ENCODE measurements around a stretch of chr2.

- RRBS: no CpG with 5 or more reads among the region's 9 CpGs
CAGE:
- cytosol, long polyA plus RNA: no peak
- long polyA plus RNA: no peak
- nucleus, long polyA plus RNA: no peak
Measured at GRCh38 chr2:234795864-234796658, 155.8 kb upstream of the SH3BP4 start.

DNA sequence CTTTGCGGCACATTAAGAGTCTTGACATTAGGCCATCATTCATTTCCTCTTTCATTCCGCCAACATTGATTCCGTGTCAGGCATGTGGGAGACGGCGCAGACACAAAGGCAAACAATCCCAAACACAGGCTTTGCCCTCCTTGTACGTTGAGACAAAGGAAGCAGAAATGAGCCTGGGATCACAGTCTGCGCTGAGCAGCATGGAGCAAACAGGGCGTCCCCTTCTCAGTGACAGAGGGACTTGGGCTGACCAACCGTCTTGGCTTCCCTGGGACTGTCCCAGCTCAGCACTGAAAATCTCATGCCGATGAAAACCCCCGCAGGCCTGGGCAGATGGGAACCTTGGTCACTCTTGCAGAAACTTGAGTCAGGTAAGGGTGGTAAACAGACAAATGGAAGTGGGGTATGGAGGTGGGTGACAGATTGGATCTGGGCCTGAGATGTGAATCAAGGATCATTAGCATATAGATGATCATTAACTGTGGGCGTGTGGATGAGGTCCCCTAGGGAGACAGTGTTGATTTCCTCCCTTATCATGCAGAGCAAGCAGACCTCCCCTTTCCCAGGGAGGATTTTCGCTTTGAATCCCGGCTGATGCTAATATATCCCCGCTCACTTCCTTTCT, 19.2 kb upstream of the SH3BP4 start:
- RRBS: no CpG with 5 or more reads among the region's 15 CpGs
CAGE:
- cytosol, long polyA plus RNA: no peak
- long polyA plus RNA: no peak
- nucleus, long polyA plus RNA: no peak

GRCh38 chr2:234954226-234954428, 2.3 kb downstream of the SH3BP4 start:
- RRBS: no CpG with 5 or more reads among the region's 3 CpGs
CAGE:
- cytosol, long polyA plus RNA: no peak
- long polyA plus RNA: no peak
- nucleus, long polyA plus RNA: no peak

DNA sequence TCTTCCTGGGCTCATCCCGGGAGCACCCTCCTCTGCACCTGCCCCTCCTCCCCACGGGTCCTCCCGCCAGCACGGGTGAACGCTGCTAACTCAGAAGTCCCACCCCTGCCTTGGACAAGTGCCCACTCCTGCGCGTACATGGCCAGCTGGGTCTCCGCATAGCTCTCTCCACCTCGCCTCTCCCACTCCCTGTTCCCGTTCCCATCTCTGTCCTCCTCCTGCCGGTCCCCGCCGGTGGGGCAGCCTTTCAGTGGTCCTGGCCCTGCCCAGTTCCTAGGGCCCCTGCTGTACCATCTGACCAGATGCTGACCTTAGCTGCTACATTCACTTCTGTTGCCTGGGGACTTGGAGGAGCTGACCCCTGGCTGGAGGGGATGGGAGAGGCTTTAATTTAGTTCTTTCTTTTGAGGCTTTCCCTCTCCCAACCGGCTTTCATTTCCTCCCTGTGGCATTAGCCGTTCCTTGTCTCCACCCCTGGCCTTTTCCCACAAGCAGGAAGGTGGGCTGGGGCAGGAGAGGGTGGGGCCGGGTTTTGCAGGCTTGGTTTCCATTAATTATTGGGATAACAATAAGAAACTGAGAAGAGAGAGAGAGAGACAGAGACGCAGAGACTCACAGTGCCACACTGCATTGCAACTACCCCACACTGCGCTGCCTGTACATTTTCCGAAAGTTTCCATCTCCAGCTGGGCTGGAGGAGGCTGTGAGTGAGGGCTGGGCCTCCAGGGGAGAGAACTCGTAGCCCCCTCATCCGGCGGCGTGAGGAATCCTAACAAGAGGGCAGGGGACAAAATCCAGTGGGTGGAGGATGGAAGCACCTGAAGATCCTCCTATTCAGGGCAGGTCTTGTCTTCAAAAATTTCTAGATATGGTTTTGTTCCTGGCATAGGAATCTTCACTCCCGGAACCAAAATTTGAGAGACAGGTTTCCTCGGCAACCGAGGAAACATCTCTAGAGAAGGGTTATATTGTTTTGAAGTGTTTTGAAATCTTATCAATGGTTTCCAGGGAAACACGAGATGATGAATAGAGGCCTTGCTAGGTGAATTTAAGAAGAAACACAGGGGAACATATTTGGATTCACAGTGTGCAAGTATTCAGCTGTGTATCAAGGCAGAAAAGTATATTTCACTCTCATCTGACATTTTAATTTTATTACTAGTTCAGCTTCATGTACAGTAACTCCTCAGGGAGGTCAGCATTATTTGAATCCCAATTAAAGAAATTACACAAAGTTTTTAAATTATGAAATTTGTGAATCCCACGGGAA, 136.5 kb downstream of the SH3BP4 start:
- RRBS: 21% methylated on average over 3 of the region's 28 CpGs
CAGE:
- cytosol, long polyA plus RNA: no peak
- long polyA plus RNA: no peak
- nucleus, long polyA plus RNA: no peak

DNA sequence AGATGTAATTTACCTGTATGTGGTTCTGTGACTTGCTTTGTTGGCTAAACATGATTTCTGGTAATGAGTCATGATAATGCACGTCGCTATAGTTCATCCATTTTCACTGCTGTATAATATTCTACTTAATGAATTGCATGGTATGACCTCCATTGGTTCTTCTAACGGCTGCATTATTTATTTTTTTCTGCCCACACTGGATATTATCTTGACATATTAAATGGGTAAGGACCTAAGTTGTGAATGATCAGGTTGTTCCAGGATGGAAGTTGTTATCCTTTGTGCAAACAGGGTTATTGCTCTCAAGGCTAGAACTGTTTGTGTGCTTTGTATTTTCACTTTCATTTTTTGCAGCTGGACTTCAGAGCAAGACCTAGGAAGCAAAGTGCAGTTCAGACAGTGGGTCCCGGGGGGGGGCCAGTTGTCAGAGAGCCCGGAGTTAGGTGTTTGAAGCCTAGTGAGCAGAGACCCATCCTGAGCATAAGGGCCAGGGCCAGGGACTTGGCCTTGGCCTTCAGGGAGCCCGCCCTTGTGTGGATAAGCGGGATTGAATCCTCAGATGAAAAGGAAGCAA, 48.1 kb downstream of the AGAP1 start:
- RRBS: no CpG with 5 or more reads among the region's 7 CpGs
CAGE:
- cytosol, long polyA plus RNA: no peak
- long polyA plus RNA: no peak
- nucleus, long polyA plus RNA: no peak

DNA sequence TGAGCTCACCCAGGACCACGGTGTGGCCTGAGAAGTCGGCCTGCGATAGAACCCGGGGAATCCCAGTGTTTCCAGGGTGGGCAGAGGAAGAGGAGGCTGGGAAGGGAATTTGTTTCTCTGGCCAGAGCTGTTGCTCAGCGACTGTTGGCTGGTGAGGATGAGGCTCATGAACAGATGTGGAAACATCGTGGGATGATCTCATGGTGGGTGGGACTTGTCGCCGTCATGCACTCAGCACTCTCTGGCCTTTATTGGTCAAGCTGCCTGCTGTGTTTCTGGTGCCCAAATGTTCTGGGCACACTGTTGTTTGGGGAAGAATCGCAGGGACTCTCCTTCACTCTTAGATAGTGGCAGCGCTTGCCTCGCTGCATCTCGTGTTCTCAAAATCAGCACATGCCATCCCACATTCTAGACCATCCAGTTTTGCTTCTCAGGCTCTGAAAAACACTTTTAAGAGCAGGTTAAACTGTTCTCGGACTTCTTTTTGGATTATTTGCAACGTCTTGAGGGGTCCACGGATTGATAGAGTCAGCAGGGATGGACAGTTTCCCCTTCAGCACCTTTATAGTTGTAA, 145.6 kb downstream of the AGAP1 start:
- RRBS: no CpG with 5 or more reads among the region's 15 CpGs
CAGE:
- cytosol, long polyA plus RNA: no peak
- long polyA plus RNA: no peak
- nucleus, long polyA plus RNA: no peak

DNA sequence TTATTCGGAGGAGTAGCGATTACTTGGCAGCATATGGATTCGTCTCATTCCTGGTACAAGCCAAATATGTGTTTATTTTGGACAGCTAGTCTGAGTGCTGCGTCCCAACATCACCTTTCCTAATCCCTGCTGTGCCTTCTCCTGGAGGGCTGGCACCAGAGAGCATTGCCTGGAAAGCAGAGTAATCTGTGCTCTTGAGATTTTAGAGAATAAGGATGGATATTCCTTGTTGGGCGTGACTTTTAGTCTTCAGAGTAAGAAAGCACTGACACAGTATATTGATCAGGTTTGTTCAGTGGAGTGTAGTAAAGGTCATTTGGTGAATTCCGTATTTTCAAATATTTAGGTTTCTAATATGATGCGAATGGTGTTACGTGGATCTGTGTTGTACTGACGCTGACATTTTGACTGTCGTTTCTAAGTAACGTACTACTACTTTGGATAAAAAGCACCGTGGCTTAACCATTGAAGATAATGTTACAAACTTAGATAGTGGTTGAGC, 185.8 kb downstream of the AGAP1 start:
- RRBS: no CpG with 5 or more reads among the region's 12 CpGs
CAGE:
- cytosol, long polyA plus RNA: no peak
- long polyA plus RNA: no peak
- nucleus, long polyA plus RNA: no peak

GRCh38 chr2:235724676-235725523, 231.1 kb downstream of the AGAP1 start:
- RRBS: no CpG with 5 or more reads among the region's 14 CpGs
CAGE:
- cytosol, long polyA plus RNA: no peak
- long polyA plus RNA: no peak
- nucleus, long polyA plus RNA: no peak

DNA sequence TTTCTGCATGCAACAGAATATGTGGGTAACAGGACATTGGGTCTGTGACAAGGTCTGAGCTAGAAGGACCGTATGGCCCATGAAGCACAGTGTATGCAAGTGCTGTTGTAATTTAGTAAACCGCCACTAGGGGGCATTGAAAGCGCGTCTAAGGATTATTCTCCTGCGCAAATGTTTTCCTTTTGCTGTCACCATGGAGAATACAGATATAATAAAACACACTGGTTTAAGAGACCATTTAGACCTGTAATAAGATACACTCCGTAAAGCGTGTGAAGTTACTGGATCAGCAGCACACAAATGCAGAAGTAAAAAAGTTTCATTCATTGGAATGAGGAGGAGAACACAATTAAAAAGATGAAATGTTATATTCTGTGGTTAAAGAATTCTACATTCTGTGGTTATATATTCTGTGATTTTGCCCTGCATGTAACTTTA, 272.4 kb downstream of the AGAP1 start:
- RRBS: no CpG with 5 or more reads among the region's 7 CpGs
CAGE:
- cytosol, long polyA plus RNA: no peak
- long polyA plus RNA: no peak
- nucleus, long polyA plus RNA: no peak

DNA sequence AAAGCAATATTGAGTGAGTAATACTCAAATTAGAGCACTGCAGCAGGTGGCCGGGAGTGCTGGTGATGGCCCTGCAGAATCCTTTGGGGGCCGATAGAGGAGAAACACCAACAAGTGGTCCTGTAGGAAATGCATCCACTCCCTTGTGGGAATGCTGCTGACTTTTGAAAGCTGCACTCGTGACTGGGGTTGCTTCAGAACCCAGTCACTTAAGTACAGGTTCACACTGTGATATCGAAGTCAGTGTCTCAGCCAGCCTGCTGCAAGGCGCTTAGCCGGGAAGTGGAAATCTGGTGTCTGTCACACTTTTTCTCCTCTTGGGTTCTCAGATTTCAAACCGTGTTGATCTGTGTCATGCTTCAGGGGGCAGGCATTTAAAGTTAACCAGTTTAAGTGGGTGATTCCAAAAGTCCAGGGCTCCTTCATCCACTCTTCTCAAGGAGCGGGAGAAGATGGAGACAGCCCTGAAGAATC, 331.9 kb downstream of the GBX2 start:
- RRBS: no CpG with 5 or more reads among the region's 8 CpGs
CAGE:
- cytosol, long polyA plus RNA: no peak
- long polyA plus RNA: no peak
- nucleus, long polyA plus RNA: no peak

GRCh38 chr2:236045243-236045939, 122.8 kb downstream of the GBX2 start:
- RRBS: no CpG with 5 or more reads among the region's 16 CpGs
CAGE:
- cytosol, long polyA plus RNA: no peak
- long polyA plus RNA: no peak
- nucleus, long polyA plus RNA: no peak

- RRBS: 2% methylated on average over 50 of the region's 132 CpGs
CAGE:
- cytosol, long polyA plus RNA: no peak
- long polyA plus RNA: no peak
- nucleus, long polyA plus RNA: no peak
Measured at GRCh38 chr2:236167022-236168093, 828 bp downstream of the GBX2 start.

- RRBS: 7% methylated on average over 3 of the region's 37 CpGs
CAGE:
- cytosol, long polyA plus RNA: no peak
- long polyA plus RNA: no peak
- nucleus, long polyA plus RNA: no peak
Measured at GRCh38 chr2:236178533-236179099, 10.4 kb upstream of the GBX2 start.

DNA sequence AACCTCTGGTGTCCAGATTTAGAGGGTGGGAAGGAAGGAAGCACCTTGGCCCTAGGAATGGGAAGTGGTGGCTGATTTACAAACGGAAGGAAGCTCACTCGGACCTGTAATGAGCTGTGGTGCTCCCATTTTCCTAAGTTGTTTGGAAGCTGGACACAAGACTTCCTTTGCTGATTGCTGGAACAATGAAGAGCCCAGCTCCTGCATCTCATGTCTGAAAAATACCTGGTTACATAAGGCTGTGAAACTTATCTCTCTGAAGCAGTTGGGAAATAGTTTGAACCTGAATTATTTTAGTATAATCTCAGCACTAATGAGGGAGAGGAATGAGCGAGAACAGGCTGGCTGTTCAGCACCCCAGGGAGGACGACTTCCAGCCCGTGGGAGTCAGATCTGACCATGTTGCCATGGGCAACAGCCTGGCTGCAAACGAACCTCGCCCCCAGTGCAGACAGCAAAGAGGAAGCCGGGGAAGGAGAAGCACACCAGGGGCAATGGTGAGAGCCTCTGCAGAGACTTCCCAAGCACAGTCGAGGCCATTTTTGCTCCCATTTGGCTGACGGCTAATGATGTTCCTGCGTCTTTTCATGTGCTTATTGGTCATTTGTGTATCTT, 74.5 kb upstream of the ASB18 start:
- RRBS: no CpG with 5 or more reads among the region's 11 CpGs
CAGE:
- cytosol, long polyA plus RNA: no peak
- long polyA plus RNA: no peak
- nucleus, long polyA plus RNA: no peak

- RRBS: no CpG with 5 or more reads among the region's 38 CpGs
CAGE:
- cytosol, long polyA plus RNA: no peak
- long polyA plus RNA: no peak
- nucleus, long polyA plus RNA: no peak
Measured at GRCh38 chr2:236388999-236389875, 118.0 kb downstream of the IQCA1 start.

DNA sequence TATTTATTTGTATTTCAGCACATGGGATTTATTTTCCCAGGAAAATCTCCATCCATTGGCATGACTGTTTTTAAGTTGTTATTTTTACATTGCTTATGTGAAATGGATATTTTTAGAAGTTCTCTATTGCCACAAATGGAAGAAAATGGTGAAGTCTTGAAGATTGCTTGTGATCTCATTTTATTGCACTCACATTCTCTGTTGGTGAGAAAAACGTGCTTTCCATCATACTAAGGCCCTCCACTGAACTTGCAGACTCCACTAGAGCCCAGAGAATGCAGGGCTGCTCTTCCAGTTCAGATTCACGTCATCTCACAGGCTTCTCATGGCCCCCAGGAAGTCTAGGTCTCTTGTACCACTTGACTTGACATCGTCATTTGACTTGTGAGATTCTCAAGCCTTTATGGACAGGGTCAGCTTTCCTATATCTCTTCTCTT, 254.8 kb upstream of the COPS8 start:
- RRBS: no CpG with 5 or more reads among the region's 3 CpGs
CAGE:
- cytosol, long polyA plus RNA: no peak
- long polyA plus RNA: no peak
- nucleus, long polyA plus RNA: no peak

DNA sequence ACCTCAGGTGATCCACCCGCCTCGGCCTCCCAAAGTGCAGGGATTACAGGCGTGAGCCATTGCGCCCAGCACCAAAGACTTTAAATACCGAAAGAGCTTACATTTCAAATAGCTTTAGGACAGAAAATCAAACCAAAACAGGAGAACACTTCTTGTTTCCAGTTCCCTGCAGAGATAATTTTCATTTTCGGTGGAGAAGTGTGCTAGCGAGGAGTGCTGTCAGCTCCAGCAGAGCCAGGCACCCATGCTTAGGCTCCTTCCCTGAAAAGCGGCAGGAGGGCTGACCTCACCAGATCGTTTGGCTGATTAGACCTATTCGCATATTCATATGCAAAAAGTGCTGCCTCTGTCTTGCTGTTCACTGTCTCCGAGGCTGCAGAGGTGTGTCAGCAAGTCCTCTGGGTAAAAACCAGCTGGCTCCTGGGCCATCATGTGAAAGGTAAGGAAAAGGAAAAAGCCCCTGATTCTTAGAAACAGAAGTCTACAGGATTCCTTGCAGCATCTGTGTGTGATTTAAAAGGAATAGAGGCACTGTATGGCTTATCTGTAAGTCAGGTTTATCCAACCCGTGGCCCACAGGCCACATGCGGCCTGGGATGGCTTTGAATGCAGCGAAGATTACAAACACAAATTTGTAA, 225.7 kb upstream of the COPS8 start:
- RRBS: no CpG with 5 or more reads among the region's 14 CpGs
CAGE:
- cytosol, long polyA plus RNA: no peak
- long polyA plus RNA: no peak
- nucleus, long polyA plus RNA: no peak

GRCh38 chr2:236971858-236972373, 113.8 kb upstream of the COPS8 start:
- RRBS: 13% methylated on average over 2 of the region's 20 CpGs
CAGE:
- cytosol, long polyA plus RNA: no peak
- long polyA plus RNA: no peak
- nucleus, long polyA plus RNA: no peak

- RRBS: no CpG with 5 or more reads among the region's 7 CpGs
CAGE:
- cytosol, long polyA plus RNA: no peak
- long polyA plus RNA: no peak
- nucleus, long polyA plus RNA: no peak
Measured at GRCh38 chr2:237024933-237025576, 60.6 kb upstream of the COPS8 start.

DNA sequence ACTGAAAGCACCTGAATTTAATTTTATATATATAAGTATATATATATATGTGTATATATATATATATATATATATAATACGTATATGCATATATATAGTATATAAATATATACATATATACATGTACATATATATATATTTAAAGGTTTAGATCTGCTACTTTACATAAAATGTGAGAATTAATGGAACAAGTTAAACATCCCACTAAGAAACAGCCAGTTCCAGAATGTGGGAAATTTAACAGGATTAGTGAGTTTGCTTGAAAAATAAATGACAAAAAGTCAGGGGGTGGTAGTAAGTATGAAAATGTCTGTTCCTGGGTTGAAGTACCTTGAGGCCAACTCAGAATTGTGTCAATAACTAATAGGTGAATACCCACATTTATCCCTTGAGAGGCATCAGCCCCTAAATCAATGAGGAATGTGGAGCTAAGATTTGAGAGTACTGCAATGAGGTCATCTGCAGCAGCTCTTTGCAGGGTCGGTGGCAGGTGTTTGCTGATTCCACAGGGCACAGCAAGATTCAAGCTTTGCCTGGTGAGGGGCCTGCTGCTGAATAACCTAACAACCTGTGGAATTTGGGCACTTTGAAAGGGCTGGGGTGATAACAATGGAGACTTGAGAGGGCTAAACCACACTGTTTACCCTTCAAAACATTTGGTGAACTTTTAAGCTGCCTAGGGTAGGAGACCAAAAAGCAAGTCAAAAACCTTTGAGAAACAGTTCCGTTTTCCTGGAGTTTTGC, 15.2 kb downstream of the COPS8 start:
- RRBS: no CpG with 5 or more reads among the region's 3 CpGs
CAGE:
- cytosol, long polyA plus RNA: no peak
- long polyA plus RNA: no peak
- nucleus, long polyA plus RNA: no peak

Data from IMR-90 (cell line).